Skin of body (tissue), 2 donors: Measurements from ENCODE around the gene GTPBP8.

DNA sequence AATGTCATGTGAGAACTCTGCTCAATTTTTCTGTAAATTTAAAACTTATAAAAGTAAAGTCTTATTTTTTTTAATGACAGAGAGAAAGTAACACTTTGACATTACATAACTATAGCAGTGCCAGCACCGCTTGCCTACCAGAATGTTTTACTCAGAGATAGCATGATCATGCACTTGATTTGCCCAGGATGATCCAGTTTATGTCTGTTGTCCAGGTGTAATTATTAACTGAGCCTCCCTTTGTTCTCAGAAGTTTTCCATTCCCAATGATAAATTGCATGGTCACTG lies 24.8 kb downstream of the C3orf85 start:
- RAMPAGE, long total RNA, result no peak

- RAMPAGE, long total RNA, result no peak
Measured at GRCh38 chr3:110697949-110698148, 373.8 kb upstream of the NECTIN3 start.

GRCh38 chr3:111072222-111072654 lies 622 bp downstream of the NECTIN3 start:
- RAMPAGE, long total RNA, result no peak

- RAMPAGE, long total RNA, result no peak
Measured at GRCh38 chr3:111520463-111520777, 21.6 kb upstream of the CD96 start.

- RAMPAGE, long total RNA, result no peak
Measured at GRCh38 chr3:111590329-111590528, 4.9 kb downstream of the ZBED2 start.

DNA sequence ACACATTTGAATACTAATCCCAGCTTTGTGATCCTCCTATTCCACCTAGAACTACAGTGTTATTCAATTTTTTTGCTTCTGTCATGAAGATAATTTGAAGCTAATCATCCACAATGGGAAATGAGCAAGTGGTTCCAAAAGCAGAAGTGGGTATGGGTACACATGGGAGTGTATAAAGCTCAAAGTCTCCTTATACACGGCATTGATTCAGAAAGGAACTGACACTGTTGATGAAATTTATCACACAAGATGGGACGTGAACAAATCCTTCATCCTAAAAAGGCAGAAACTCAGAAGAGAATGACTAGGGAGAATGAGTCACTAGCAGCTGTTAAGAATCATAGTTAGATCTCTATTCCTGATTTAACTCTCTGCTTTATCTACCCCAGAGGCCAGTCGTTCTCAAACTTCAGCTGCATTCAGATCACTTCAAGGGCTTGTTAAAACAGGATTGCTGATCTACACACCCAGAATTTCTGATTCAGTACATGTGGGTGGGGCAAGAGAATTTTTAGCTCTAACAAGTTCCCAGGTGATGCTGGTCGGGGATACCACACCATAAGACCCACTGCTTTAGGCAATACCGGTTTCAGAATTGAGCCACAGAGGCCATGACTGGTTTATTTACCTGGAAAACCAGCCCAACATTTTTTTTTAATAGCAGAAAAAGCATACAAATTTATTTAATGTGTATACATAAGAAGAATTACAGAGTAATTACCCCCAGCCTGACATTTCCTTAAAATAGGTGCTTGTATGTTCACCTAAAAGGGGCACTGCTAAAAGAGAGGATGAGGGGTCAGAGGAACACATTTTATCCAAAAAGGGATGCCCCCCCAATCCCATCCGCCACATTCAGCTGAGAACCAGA lies 87.0 kb downstream of the PLCXD2 start:
- RAMPAGE, long total RNA, result no peak

GRCh38 chr3:111807770-111808345 lies 51.2 kb upstream of the PHLDB2 start:
- RAMPAGE, long total RNA, result no peak

DNA sequence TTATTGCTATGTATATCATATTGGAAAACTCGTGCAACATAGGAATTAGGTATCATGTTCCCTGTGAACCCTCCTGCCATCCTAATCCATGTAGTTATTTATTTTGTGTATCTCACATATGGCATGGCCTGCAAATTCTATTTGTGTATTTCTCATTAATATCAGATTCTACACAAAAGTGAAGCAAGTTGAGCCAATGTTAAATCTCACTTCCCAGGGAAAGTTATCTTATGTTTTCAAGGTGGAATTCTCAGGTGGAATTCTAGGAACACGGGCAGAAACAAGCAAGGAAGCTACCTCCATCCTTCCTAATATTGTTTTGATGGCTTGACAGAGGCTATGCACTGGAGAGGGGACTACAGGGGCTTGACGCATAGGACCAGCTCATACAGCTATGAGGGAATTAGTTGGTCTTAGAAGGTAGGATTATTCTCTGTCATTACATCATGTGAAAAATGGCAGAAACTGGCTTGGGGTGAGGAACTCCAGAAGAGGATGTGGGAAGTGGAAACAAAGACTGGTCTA lies 56.6 kb upstream of the ABHD10 start:
- RAMPAGE, long total RNA, result no peak

DNA sequence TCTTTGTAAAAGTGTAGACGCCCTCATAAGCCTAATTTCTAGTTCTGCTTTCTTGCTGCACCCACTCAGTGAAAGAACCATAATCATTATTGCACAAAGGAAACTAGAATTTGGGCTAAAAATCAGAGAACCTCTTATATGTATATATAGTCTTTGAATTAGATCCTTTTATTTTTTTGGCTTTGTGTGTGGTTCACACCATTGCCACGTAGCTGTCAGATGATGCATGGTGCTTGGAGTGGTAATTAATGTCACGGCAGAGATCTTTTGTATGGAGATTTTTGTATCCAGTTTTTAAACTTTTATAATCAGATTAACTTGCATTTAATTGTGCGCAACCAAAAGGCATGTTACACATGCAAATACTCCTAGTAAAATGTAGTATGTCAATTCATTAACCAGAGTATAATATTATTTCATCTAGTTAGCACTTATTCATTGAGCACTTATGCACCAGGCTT lies 825 bp downstream of the ABHD10 start:
- RAMPAGE, long total RNA, result no peak

- RAMPAGE, long total RNA, result no peak
Measured at GRCh38 chr3:112092260-112093098, 6.3 kb downstream of the C3orf52 start.

DNA sequence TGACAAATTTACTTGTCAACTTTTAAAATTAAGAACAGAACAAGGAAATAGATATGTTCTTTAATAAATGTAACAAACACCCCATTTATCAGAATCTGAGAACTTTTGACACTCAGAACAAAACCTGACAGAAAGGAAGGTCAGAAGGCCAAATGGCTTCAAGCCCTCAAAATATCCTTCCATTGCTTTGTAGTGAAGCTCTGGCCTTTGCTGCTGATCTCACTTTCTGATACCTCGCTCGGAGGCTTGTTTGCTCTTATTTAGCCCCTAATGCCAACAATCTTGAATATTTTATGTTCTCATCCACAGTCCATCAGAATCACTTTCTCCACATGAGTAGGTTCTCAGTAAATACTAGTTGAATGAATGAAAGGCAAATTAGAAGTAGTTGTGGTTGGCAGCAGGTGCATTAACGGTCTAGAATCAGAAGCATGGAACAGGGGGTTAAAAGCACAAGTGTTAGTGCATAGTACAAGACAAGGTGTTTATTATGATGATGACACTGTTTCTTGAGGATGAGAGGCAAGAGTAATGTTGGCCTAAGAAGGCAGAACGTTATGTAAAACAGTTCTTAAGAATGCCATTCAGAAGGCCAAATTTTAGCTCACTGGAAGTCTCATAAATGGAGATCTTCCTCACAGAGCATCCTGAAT lies 19.2 kb downstream of the GCSAM start:
- RAMPAGE, long total RNA, result no peak

GRCh38 chr3:112133641-112134300 lies 723 bp upstream of the GCSAM start:
- RAMPAGE, long total RNA, result no peak

DNA sequence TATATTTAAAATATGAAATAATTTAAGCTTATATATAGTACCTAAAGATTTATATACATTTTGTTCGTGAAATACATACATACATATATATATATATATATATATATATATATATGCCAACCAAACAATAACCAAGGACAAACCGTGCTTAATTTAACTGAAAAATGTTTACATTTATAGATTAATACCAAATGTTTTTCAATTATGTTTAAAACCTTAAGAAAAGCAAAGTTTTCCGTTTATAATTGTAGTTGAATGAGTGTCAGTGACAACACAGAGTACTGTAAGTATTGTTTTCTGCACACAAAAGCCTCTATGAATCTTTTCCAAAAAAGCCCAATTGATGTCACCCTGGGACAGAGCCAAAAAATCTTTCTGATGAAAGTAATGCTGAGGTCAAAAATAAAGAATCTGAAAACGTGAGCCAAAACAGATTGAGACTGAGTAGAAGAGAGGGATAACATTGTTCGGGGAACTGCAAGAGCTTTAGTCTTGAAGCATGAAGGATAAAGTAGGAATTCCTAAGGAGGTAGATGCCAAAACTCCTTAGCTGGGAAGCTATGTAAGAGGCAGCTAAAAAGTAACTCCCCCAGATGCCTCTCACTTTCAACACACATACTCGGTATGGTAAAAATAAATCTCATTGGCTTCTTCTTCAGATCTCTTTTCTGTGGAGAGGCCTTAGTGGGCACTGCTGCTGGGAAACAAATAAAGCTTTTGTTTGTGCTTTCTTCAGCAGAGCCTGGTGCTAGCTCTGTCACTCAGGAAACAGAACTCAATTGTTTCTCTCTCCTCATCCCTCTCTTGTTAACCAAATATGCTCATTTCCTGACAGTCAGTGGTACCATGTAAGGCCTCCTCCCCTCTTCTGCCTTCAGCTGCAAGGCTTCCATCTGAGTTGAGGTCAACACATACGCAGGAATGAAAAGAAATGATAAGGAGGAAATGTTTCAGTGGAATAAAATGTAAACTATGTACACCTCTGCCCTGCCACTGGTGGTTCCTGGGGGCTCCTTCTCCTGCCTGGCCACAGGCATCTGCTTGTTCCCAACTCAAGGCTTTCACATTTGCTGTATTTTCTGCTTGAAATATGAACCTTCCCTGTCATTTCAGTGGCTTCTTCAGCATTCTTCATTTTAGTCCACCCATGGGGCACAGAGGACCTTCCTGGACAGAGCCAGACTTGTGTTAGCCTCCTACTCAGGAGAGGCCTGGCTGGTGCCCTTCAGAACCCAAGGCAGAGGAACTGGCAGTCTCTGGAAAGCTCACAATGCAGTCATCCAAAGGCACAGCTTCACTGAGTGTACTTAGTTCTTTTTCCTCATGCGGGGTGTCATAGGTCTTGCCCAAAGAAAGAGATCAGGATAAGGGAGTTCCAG lies 58.1 kb downstream of the CD200 start:
- RAMPAGE, long total RNA, result no peak

- RAMPAGE, long total RNA, result no peak
Measured at GRCh38 chr3:112605238-112605460, 35.8 kb downstream of the CCDC80 start.

- RAMPAGE, long total RNA, result no peak
Measured at GRCh38 chr3:112990412-112991727, at the start of gene GTPBP8. Gene GTPBP8, plus strand, starts transcription at chr3:112990984.

DNA sequence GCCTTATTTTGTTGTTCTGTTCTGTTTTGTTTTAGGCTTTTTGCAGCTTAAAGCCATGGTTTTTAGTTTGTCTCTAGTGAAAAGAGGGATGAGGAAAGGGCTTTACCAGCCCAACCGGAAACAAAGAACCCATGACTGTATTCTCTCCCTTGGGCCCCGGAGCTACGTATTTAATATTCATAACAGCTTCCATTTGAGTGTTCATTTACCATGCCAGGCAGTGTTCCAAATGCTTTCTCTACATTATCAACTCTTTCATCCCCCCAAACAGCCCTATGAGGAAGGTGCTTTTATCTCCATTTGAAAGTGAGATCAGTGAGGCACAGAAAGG lies 984 bp downstream of the NEPRO start:
- RAMPAGE, long total RNA, result no peak

GRCh38 chr3:113261430-113262064 lies 50.2 kb downstream of the BOC start:
- RAMPAGE, long total RNA, result no peak

DNA sequence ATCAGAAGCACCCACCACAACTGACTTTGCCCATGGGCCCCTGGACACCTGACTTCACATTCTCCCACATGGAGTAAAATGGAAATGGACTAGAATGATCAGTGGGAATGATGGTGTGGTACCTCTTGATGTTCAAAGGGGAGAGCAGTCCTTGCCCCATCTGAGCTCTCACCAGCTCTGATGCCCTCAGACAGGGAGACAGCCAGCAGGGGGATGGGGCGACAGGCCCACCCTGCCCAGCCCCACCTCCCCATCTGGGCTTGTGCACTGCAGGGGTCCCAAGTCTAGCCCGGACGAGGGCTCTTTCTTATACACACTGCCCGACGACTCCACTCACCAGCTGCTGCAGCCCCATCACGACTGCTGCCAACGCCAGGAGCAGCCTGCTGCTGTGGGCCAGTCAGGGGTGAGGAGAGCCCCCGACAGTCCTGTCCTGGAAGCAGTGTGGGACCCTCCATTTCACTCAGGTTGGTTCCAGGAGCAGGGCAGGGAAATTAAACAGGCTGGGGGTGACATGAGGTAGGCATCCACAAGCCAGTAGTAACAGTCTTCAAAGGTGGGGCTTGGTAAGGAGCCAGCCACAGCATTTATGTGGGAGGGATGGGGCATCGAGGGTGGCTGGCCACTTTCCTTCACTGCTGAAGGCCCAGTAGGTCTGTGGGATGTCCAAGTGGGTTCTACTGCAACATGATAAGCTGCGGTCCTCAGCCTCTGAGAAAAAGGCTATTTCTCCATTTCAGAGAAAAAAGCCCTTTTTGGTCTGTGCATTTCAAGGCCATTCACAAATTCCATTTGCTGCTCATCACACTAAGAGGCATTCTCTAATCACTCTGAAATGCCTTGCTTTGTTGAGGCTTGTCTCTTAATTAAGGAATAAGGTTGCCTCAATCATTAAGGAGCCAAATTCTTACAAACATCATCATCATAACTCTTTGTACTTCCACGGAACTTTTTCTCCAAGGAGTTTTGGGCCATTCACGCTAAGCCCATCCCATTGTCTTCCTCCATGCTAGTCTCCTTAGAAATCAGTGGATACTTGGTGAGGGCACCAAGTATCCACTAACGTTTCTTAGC lies 74.1 kb downstream of the BOC start:
- RAMPAGE, long total RNA, result no peak

GRCh38 chr3:113557543-113558117 lies 25.3 kb downstream of the SIDT1 start:
- RAMPAGE, long total RNA, result no peak

GRCh38 chr3:113660159-113661654 lies 35.7 kb downstream of the USF3 start:
- RAMPAGE, long total RNA, result no peak